Pericardium fibroblast (primary cell): ENCODE results near the gene TOX3.

GRCh38 chr16:51181019-51182033 lies 30.3 kb upstream of the SALL1 start:
- RAMPAGE, long total RNA, result no peak

GRCh38 chr16:51431194-51432274 lies 280.5 kb upstream of the SALL1 start:
- RAMPAGE, long total RNA, result no peak

DNA sequence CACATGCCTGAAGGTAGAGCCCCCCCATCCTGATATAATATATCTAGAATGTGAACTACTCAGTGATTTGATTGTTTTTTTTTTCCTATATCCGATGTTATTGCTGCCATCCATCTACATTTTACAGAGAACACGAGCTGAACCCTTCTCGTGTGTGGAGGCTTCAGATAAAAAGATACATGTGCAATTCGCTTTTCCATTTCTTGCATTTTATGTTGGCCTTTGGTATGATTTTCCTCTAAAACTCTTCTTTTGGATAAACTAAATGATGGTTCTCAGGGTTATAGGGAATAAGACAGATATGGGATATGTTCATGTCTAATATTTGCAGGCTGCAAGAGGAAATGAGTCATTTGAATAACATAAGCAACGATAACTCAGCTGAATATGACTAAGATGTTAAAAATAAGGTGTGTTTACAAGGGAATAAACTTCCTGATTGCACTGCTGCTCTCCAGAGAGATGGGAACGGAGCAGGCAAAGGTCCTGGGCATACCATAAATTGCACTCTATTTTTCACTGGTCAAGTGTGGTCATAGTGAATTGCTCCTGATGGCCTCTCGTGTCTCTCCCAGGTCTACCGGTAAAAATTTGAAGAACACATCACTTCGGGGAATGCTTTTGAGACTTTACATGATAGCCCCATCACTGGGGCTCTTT lies 666.2 kb downstream of the TOX3 start:
- RAMPAGE, long total RNA, result no peak

DNA sequence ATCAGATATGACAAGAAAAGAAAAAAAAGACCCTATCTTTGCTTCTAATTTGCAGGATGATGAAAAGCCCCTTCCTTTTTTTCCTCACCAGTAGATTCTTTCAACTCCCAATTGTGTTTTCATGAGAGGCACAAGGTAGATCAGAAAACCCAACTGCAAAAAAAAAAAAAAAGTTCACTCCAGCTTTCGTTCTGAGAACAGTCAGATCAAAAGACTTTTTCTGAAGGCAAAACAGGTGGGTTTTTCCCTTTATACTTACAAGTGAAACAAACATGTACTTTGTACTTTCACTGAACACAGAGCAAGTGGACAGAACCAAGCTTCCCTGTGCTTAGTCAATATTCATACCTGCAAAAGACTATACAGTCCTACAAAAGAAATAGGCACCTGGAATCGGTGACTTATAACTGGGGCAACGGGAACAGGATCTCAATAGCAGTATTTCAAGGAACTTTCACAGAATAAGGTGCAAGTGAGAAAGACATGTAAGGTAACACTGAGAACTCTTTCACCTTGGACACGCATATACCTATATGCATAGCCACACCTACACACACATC lies 54.1 kb downstream of the TOX3 start:
- RAMPAGE, long total RNA, result no peak

GRCh38 chr16:52544468-52544793 lies 2.5 kb downstream of the TOX3 start:
- RAMPAGE, long total RNA, result no peak

DNA sequence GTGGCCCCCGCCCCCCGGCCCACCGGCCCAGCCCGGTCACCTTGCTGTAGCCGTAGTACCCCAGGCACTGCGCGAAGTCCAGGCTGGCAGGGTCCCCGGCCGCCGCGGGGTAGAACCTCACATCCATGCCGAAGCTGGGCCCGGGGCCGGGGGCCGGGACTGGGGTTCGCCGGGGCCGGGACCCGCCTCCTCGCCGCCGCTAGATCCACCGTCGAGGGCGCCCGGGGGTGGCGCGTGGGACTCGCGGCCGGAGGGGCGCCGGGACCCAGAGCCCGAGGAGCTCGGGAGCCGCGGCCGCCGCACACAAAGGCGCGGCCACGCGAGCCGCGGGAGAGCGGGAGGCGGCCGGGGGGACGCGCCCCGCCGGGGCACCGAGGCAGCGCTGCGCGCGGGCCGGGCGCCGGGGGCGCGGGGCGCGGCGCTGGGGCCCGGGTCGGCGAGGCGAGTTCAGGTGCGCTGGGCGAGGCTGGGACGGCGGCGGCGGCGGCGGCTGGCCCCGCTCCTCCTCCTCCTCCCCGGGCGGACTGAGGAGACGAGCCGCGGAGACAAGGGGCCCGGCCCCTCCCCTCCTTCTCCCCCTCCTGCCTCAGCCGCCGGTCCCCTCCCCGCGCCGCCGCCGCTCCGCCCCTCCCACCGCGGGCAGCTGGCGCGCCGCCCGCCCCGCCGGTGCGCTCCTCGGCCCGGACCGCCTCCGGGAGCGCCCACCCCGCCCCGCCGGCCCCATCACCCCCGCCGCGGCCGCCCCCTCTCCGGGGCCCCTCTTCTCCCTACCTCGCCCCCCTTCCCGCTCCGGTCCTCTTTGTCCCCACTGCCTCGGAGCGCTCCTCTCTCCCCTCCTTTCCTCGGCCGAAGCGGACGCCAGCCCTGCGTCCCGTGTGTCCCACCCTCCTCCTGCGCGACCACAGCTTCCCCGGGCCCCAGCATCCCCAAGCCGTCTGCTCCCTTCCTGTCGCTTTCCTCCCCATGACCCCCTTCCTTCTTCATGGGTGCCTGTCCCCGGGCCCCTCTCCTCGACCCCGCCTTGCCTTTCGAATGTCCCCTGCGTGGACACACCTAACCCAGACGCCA lies at the start of gene TOX3:
Gene TOX3 (minus strand): TSS at position 547 of the 1,068 bp plus-strand sequence.
- RAMPAGE, long total RNA, result no peak

GRCh38 chr16:52547665-52547986 lies 683 bp upstream of the TOX3 start:
- RAMPAGE, long total RNA, result no peak

GRCh38 chr16:53084941-53085857 lies 30.4 kb downstream of the CHD9 start:
- RAMPAGE, long total RNA, result no peak

- RAMPAGE, long total RNA, result no peak
These were observed 176.6 kb downstream of the CHD9 start for GRCh38 chr16:53231377-53231748.

DNA sequence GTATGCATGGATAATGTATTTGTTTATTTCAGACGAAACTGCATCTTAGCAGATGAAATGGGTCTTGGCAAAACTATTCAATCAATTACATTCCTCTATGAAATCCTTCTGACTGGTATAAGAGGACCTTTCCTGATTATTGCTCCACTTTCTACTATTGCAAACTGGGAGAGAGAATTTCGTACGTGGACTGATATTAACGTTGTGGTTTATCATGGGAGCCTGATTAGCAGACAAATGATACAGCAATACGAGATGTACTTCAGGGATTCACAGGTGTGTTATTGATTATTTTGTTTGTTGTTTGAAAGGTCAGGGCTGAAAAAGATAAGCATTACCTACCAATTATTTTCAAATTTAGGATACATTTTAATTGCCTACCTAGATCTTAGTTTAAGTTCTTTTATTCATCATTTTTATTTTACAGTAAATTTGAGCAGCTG lies 183.5 kb downstream of the CHD9 start:
- RAMPAGE, long total RNA, result no peak

GRCh38 chr16:53307572-53308128 lies 126.6 kb upstream of the RBL2 start:
- RAMPAGE, long total RNA, result no peak

GRCh38 chr16:53433444-53433897 lies 800 bp upstream of the RBL2 start:
- RAMPAGE, long total RNA, result no peak

DNA sequence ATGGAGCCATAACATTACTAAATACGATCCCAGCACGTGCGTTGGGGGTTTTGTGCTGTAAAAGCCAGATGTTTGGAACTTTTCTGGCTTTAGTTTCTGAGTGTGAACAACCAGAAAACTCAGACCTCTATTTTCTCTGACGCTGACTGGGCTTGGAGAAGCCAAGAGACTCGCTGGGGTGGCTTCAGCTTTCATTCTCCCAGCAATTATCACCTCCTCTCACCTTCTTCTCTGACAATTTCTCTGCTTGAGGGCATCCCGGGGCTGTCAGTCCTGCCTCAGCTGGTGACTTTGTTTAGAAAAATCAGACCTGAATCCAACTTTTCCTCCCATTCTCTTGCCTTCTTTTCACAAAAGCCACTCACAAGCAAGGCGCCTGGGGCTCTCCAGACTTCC lies 47.1 kb upstream of the AKTIP start:
- RAMPAGE, long total RNA, result no peak

- RAMPAGE, long total RNA, result no peak
These were observed 269.3 kb downstream of the FTO start for GRCh38 chr16:53973178-53973830.

DNA sequence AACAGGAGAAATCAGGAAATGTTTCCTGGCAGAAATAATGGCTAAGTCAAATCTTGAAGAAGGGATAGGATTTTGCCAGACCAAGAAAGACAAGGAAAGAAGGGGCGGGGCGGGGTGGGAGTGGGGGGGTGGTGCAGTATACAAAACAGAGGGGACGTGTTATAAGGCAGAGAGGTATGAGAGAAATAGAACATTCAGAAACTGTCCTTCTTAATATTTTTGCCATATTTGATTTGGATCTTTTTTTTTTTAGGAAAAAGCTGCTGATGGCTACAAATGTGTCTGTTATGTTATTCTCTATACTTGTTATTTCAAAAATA lies 289.2 kb downstream of the IRX3 start:
- RAMPAGE, long total RNA, result no peak

- RAMPAGE, long total RNA, result no peak
These were observed 246.3 kb downstream of the IRX3 start for GRCh38 chr16:54040224-54040804.

GRCh38 chr16:54125684-54126203 lies 160.8 kb downstream of the IRX3 start:
- RAMPAGE, long total RNA, result no peak

DNA sequence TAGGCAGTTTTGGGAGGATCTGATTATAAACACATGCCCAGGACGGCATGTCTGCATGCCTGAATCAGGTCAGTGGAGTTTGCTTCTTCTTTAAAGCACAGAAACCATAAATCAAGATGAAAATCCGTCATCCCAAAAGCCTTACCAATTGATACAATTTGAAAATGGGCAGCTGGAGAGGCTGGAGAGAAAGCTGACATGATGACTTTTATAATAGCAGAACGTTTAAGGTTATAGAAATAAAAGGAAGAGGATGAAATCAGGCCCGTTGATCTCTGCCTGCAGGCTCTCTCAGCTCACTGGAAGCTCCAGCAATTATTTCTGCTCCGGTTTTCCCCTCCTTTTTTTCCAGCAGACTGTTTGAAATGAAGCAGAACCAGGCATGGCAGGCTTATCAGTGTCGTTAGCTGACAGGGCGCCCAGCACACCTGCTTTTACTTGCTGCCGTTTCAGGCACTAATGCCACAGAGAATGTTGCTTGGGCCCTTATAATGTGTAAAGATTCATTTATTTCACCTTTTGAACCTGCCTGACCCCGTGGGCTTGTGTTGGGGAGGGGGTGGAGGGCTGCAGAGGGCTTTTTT lies 108.2 kb downstream of the IRX3 start:
- RAMPAGE, long total RNA, result no peak

GRCh38 chr16:54287384-54288256 lies 1.0 kb upstream of the IRX3 start:
- RAMPAGE, long total RNA, result no peak

DNA sequence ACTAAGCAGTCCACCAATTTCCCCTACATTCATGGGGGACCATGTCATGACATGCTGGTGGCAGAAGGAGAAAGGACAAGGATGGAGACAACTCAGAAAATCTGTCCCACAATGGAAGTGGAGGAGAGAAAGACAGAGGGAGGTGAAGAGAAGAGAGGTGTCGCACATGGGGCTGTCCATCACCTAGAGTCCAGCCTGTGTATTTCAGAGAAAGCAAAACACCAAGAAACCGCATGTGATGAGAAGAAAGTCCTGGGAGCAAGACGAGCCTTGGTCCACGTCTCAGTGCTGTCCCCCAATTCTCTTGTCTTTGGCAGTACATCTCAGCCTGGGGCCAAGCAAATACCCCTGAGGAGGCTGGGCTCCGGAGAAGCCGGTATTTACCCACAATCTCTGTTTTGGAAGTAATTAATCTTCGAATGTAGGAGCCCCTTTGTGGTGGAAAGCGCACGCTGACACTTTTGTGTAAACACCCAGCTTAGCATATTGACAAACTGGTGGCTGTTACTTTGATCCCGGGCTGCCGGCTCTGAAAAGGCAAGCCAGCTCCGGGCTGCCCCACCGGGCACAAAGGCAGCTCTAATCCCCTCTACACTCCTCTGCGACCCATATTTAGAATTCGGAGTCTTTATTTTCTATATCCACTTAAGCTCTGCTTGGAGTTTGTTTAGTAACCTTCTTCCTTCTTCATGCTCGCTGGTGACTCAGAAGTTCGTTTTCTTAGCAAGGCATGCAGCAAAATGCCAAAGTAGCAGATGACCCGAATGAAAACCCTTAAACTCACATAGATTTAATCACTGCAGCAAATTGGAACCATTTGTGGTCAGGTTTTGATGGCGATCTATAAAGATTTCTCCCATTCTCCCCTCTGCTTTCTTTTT lies 143.8 kb upstream of the IRX3 start:
- RAMPAGE, long total RNA, result no peak